Metastatic Pancreatic Carcinoma in the Ovary (tissue), 1 donor: ENCODE measurements around a stretch of chr7.

GRCh38 chr7:106271460-106271923, 13.3 kb downstream of the NAMPT start:
- PRO-cap: no peak

DNA sequence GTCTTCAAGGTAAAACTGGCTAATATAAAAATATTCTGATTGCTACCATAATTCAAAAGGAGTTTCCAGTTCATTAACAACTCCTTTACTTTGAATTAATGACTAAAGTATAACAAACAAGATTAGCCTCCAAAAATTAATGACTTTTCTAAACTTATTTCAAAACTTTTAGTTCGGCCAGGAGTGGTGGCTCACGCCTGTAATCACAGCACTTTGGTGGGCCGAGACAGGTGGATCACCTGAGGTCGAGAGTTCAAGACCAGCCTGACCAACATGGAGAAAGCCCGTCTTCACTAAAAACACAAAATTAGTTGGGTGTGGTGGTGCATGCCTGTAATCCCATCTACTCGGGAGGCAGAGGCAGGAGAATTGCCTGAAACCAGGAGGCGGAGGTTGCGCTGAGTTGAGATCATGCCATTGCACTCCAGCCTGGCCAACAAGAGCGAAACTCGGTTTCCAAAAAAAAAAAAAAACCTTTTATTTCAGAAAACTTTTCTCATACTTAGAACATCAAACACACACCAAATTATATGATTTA, 8.3 kb downstream of the NAMPT start:
- PRO-cap: no peak

DNA sequence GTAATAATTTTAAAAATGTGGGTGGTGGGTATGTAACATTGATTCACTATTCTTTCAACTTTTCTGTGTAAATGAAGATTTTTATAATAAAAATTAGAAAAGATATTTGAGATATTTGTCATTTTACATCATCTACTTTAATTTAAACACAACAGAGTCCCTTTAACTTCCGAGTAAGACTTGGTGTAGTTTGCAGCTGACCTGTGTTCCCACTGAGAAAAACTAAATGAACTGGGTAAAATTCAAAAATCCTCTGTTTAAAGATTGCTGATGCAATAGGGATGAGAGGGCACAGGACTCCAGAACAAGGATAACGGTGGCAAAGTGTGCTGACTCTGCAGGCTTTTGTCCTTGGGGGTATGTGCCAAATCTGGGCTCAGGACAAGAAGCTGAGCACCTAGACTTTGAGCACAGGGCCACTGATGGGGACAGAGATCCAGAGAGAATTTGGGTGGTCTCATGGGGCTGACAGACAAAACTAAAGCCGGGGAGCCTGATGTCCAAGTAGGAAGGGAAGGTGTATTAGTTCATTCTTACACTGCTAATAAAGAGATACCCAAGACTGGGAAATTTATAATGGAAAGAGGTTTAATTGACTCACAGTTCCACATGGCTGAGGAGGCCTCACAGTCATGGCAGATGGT, 156.7 kb downstream of the CCDC71L start:
- PRO-cap: no peak

DNA sequence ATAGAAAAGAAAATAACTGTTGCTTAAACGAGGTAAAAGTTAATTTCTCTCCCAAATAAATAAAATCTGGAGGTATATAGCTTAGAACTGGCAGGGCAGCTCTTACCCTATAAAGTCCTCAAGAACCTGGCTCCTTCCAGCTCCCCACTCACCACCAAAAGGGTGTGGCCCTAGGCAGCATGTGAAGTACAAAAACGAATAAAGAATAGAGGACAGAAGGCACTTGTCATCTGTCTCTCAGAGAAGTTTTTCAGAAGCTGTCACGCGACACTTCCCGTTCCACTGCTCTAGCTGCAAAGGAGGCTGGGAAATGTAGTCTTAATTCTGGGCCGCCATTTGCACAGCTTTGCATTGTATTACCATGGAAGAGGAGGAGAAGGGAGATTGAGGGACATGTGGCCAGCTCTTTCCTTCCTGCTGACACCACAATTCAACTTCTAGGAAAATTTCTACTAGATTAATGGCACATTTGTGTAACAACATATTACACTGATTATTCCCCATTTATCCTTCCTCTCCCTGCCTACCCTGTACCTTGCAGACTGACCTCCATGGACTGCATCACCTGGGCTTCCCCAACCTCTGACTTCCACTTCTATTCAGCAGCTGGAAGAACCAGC, 62.2 kb downstream of the CCDC71L start:
- PRO-cap: bidirectional peak, plus-strand start at position 362 of the sequence, minus-strand start at position 120 of the sequence

GRCh38 chr7:106718162-106718698, 57.3 kb upstream of the CCDC71L start:
- PRO-cap: no peak

GRCh38 chr7:106863419-106863937, 1.6 kb upstream of the PIK3CG start:
- PRO-cap: no peak

DNA sequence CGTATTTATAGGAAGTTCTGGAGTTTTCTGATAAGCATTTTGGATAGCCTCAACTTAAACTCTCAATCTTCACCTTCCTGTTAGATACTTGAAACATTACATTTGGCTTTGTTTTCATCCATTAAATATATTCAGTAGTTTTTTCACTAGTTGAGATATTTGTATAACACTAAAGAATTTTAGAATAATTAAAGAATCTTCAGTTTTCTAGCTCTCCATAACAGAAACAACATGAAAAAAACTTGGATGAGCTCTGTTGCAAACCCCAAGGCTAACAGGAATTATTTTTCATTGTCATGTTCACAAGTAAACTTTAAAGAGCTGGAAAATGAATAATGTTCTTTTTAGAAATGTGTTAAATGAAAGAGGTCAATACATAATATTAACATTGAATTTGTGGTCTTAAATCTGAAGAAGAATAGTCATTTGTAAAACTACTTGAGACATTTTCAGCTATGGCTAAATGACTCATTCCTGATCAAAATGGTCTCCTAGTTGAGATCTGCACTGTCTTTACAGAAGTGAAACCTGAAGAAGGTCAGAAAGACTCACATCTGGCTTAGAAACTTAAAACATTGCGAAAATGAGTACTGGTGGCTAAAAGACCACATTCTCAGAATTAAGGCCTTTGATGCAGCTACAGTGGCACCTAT, 5.8 kb downstream of the PIK3CG start:
- PRO-cap: no peak

DNA sequence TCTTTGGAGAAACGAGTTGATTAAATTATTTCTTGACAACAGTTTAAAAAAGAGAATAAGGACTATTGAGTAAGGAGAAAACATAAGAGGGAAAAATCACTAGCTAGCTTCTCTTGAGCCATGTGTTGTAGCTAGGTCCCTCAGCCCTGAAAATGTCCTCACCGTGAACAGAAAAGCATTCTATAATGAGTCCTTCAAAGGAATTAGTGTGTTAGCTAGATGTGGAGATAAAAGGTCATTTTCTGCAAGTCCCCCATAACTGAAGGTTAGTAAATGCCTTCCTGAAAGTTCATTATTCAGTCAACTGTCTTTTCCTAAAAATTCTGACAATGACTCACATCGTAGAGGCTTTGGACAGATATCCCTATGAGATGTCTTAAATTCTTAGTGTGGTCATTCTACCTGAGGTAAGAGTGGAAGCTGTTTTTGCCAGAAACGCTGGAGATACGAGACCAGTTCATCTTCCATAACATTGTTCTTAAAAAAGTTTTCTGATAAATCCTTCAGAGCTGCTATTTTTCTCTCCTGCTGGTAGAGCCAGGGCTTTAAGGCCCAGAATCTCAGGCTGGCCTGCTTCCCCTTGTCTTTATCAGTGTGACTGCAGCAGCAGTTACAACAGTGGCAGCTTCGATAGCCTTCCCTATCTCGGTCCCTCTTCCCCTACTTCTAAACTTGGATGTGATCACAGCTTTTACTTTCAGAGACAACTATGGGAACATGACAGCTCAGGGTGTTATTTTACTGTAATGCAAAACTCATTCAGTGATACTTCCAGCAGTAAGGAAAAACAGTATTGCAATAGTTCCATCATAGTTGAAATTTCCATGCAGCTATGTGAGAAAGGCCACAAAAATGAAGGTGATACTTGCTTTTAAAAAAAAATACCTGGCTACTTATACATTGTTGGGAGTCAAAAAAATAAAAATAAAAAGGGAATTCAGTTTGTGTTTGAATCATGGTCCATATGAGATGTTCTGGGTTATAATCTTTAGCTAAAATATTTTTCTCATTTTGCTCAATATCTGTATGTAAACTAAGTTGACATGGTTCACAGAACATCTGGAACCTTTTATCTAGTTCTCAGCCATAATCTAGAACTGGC, 37.2 kb upstream of the PRKAR2B start:
- PRO-cap: no peak

DNA sequence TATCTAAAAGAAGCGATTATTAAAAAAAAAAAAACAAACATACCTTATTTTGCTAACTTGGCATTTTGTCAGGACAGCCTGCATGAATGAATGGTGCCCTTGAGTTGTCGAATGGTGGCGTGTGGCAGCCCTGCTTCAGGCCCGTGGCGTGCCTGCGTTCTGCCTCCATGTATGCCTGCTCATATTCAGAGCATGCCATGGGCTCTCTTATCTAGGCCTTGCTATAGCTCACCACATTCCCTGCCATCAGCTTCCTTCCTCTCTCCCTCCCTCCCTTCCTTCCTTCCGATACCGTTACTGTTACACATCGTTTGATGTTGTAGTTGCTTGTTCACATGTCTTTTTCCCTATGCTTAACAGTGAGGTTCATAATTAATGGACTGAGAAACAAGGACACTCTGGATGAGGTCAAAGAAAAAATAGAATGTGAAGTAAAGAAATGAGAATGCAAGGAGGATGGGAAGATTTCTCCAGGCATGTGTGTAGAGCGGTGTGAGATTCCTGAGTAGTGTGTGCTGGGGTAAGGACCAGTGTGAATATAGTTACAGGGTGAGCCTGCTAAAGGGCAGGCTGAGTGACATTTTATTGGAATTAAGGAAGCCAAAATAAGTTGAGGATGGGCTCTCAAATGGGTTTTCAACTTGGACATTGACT, 35.0 kb downstream of the PRKAR2B start:
- PRO-cap: no peak

DNA sequence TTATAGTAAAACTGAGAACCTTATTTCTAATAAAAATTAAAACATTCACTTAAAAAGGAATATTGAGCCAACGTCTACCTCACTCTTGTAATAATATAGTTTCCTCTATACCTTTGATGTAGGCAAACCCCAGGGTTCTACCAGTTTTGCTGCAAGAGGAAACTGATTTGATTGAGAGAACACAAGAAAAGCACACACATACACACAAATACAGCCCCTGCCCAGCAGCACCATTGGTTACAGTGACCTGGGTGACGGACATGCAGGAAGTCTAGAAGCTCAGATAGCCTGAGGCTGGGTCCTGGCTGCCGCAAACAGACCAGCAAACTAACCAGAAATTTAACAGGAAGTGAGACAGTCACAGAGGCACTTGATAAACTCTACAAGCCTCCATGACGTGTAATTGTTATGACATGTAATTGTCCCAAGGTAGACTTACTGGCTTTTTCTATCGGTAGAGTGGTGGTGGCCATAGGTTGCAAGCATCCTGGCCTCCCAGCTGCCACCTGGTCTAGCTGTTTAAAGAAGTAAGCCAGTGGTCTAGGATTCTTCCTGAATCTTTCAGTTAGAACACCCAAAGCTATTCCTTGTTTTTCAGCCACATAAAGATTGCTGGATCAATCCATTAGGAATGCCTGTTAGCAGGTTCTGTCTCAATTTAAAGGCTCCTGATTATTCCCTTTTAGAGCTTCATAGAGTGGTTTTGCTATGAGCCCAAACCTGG, 58.9 kb downstream of the PRKAR2B start:
- PRO-cap: no peak

GRCh38 chr7:107557896-107558154, 5.9 kb downstream of the COG5 start:
- PRO-cap: no peak

DNA sequence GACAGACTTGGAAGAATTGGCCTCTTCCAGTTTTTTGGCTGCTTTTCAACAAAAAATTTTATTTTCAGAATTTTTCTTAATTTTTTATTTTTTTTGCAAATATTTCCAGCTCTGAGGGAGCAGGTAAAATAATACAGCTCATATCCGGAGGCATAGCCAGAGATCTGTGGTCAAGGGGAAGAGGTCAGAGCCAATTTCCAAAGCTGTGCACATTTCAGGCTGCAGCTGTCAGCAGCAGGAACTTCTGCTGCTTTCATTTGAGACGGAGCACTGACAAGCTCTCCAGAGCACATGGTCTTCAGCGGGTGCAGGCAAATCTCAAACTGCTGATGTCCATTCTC, 31.0 kb downstream of the SLC26A4 start:
- PRO-cap: no peak

GRCh38 chr7:107742793-107743522, 984 bp upstream of the CBLL1 start:
- PRO-cap: unidirectional peak, minus-strand start at chr7:107743345

DNA sequence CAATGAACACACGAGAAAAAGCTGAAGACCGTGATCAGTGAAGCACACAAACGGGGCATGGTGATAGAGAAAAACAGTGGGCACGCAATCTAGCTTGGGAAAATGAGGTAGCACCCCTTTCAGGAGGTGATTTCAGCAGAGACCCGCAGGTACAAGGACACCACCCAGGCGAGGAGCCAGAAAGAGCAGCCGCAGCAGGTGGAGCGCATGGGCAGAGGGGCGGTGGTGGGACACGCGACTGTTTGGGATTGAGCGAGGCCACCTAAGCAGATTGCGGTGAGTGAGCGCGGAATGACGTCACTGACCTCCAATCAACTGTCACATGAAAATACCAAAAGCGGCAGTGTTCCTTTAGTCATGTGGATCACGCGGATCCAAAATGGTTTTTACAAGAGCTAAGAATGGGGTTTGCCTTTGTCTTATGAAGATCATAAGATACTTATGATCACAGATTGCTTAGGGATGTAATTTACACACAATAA, 40.1 kb upstream of the SLC26A3 start:
- PRO-cap: no peak

DNA sequence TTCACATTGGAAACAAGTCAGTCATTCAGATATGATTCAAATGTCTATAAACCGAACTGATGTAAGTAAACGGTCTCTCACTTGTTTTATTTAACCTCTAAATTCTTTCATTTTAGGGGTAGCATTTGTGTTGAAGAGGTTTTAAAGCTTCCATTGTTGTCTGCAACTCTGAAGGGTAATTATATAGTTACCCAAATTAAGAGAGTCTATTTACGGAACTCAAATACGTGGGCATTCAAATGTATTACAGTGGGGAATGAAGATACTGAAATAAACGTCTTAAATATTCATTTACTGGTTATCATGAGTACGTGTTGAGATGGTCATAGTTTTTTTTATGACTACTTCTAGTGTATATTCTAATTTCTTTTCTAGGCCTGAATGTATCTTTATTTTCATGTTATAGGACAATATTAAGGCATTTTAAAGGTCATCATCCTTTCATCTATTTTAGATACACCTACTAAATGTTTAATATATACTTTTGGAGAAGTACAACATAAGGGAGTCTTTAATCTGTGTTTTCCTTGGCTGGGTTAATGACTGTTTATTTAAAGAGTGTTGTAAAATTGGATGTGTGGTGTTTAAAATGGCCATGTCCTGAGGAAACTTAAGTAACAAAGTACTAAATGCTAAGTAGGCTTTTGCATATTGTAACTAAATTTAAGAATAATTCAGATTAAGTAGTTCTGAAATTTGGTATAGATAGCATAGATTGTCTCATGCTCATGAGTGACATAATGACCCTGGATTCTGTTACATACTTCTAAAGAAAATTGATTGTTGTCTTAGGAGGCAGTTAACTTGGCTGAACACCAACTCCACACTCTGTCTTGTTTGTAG, 28.9 kb downstream of the DLD start:
- PRO-cap: no peak

- PRO-cap: no peak
These were observed 47.7 kb downstream of the DLD start for GRCh38 chr7:107938435-107939268.

DNA sequence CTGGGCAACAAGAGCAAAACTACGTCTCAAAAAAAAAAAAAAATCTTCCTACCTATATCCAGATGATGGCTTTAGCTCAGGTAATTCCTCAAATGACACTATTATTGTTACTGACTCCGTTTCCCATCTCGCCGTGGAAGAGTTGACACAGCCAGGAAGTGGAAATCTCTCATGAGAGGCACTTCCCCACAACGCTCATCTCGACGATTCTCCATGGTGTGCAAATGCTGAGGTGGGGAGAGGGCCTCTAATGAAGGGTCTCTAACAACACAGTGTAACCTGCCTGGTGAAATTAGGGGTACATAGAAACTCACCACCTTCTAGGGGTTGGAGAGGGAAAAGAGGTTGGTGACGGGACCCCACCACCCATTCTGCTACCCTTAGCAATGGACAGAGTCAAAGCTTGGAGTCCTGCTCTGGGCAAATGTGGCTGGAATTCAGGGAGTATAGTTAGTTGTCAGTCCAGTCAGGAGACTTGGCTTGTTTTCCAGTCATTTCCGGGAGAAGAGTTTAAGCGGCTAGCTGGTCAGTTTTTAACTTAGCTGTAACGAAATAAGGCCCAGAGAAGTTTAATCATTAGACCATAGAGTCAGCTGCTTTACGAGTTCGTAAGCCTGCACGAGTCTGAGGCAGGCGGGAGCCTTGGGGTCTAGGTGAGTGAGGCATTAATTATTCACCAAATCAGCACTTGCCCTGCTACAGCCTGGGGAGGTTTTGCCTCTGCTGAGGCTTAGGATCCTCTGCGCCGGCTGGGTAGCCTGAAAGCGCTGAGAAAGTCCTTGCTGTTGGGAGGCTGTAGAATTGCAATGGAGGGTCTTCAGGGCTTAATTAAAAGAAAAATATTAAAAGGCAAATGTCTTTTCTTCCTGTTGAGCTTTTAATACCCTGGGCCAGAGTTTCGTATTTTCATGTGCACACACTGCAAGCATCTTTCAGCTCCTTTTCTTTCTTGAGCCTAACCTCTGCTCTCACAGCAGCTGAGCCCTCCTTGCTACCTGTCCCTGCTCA, 1.3 kb upstream of the LAMB1 start:
- PRO-cap: no peak

GRCh38 chr7:108292929-108293900, 163.0 kb downstream of the NRCAM start:
- PRO-cap: no peak

DNA sequence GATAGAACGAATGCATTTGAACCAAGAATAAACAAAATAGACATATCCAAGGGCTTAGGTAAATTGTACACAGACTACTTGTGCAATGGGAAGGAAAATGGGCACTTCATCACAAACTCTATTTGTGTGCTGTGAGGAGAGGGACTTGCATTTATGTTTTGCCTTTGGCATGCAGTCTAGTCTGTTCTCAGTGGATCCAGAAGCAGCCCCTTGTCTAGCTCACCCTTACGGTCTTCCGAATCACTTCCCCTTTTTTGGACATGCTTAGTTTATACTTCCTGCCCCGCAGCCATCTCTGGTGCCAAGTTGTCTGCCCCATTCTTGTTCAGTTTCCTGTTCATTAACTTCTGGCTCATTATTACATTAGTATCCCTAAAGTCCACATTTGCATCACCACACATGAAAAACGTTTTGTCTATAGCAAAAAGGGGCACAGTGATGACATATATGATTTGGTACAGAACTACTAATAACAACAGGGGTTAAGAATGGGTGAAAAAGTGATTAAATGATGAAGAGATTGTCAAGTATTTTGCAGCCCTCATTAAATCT, 161.6 kb downstream of the NRCAM start:
- PRO-cap: no peak

DNA sequence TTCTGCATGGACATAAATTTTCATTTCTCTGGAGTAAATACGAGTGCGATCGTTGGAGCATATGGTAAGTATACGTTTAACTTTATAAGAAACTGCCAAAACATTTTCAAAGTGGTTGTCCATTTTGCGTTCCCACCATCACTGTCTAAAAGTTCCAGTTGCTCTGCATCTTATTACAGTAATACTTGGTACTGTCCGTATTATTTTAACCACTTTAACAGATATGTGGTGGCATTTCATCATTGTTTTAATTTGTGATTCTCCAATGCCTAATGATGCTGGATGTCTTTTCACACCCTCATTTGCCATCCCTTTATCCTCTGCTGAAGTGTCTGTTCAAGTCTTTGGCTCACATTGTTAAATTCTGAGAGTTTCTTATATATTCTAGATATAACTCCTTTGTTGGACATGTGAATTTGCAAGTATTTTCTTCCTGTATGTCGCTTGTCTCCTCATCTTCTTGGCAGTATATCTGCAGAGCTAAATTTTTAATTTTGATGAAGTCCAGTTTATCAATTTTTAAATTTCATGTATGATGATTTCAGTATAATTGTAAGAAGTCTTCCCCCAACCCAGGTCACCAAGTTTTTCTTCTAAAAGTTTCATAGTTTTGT, 25.1 kb upstream of the NRCAM start:
- PRO-cap: no peak